ENCODE data around the genes MSANTD2, PATE1, HYLS1 and ST3GAL4.

DNA sequence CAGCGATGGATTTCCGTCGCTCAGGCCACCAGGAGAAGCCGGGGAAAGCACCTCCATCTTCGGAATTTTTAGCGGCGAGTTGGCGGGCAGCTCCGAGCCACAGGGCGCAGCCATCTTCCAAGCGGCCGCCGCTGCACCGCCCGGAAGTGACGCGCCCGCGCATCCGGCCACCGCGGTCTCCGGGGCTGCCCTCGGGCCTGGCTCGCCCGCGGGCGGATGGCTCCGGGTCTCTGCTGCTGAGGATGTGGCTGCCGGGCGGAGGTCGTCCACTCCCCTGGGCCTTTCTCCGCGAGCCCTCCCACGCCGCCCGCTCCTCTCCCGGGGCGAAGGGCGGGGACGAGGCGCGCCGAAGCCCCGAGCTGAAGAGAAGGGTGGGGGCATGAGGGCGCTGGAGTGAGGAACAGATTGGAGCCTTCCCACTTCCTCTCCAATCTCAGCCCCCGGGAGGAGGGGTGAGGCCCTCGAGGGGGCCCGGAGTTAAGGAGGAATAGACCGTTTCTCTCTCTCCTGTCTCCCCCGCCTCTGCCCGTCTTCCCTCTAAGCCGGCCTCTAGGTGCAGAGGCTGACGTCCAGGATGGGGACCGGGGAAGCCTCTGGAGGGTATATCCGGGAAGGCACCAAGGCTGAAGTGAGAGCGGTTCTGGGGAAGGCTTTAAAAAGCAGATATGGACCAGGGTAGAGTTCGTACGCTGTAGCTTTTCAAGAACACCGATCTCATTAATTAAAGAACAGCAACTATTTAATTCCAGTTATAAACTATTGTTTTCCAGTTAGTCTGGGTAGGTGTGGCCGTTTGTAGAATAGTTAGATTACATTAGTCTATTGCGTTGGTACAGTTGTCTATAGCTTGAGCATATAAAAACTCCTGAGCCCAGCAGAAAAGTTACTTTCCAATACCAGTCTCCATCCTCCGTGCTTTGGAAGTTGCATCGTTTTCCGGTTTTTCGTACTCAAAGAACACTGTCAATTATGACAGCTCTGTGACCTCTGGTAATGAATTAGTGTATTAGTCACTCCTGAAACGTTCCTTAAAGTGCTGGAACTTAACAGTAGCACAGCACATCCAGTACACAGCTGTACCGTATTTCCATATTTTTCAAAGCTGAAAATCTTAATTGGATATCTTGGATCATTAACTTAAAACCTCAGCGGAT lies at the start of gene MSANTD2:
TSS of gene MSANTD2 (minus strand) at position 140 of the 1,154 bp plus-strand sequence.
- RAMPAGE, long total RNA, result no peak
- RRBS, result 2% methylated on average over 33 of the region's 69 CpGs

GRCh38 chr11:124863034-124863360 lies 2.2 kb upstream of the ROBO3 start:
- RAMPAGE, long total RNA, result no peak
- RRBS, result 4% methylated on average over 2 of the region's 12 CpGs

DNA sequence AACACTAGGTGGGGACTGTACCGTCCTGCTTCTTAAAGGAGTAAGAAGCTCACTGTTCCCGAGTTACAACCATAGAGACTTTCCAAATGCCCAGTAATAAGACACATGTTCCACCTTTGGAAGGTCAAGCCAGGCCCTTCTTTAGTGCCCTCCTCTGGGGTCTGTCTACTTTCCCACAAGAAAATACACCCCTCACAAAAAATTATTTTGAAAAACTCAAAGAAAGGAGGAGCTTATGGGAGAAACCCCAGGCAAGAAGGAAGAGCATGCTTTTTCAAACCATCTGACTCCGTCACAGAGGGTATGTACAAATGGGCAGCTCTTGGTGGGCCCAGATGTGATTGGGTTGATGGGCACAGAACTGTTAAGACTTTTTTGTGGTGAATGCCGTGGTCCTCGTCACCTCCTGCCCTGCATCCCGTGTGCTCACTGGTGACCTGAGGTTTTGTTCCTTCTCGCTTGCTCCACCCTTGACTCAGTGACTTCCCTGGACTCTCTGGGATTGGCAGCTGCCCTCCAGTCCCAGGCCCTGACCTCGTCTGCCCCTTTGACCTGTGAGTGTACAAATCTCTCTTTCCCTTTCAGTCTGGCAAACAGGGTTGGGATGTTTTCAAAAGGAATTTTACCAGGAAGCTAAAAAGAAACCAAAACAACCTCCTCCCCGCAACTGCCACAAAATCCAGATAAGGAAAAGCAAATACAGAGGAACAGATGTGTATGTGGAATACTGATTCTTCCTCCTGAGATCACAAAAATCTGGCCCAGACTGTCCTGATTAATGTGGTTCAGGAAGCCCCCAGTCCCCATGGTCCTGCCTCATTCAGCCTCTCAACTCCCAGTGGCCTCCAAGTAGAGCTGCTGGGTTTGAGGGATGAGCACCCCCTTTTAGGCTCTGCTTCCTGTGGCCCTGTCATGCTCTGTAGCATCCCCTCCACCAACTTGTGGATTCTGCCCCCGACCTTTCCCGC lies 15.4 kb downstream of the ROBO4 start:
- RAMPAGE, long total RNA, result no peak
- RRBS, result no CpG with 5 or more reads among the region's 11 CpGs

DNA sequence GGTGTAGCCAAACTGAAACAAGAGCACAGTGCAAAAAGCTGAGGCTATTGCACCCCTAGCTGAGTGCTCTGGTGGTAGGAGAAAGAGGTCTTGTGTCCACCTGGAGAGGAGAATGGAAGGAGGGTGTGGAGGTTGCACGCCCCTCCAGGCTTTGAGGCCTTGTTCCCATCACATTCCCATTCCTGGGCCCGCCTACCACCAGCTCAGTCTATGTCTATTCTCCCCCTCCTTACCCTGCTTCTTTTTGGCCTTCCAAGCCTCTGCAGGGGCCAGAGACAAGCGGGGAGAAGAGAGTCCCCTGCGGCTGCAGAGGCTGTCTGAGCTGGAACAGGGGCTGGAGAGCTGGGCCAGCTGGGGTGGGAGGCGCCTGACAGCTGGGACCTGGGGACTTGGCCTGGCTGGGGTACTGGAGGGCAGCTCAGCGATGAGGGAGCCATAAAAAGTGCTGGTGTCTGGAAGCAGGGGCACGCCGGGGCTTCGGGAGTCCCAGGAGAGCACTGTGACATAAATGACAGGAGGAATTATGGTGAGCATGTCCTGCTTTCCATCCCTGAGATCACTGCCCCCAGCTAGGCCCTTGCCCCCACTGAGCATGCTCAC lies 6.5 kb downstream of the ROBO4 start:
- RAMPAGE, long total RNA, result no peak
- RRBS, result no CpG with 5 or more reads among the region's 9 CpGs

DNA sequence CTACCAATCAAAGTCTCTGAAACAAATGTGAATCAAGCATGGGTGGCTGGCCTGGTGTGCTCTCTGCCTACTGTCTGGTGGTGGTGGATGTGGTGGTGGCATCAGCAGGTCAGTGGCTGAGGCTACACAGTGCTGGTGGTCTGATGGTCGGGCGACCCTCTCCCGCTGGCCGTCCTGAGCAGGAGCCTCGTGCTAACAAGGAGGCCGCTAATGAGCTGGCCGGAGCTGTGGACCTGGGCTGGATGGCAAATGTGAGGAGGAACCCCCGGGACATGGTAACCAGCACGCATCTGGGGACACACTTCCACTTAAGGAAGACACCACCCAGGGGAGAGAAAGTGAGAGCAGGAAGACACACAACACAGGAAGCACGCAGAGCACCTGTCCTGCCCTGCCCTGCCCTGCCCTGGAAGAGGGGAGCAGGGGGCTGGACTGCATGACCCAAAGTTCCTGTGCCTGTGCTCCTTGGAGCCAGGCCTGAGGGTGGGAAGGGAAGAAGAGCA lies 23.6 kb downstream of the SLC37A2 start:
- RAMPAGE, long total RNA, result no peak
- RRBS, result 63% methylated on average over 1 of the region's 10 CpGs

GRCh38 chr11:125091244-125091909 lies 20.0 kb downstream of the TMEM218 start:
- RAMPAGE, long total RNA, result no peak
- RRBS, result no CpG with 5 or more reads among the region's 5 CpGs

DNA sequence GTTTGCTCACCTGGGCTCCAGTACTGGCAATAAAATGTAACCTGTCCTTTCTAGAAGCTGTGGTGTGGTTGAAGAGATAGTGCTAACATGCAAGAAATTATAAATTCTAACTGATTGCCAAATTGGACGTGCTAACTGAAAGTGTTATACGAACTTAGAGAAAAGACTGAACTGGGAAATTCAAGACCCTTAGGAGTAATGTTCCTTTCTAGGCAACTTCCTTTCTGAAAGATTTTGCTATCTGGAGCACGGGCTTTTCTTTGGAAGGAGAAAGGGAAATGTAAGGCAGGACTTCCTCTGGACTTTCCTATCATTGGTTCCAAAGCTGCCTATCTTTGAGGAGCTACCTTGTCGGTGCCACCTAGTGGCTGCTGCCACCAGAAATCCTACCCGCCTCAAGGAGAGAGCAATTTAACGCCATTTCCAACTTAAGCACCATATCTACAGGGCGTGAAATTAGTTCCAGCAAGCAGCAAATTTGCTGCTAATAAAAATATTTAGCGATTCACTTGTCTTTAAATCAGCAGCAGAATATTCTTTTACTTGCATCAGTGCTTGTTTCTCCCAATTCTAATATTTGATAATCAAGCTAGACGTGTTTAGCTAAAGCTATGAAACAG lies 12.7 kb upstream of the TMEM218 start:
- RAMPAGE, long total RNA, result no peak
- RRBS, result no CpG with 5 or more reads among the region's 9 CpGs

DNA sequence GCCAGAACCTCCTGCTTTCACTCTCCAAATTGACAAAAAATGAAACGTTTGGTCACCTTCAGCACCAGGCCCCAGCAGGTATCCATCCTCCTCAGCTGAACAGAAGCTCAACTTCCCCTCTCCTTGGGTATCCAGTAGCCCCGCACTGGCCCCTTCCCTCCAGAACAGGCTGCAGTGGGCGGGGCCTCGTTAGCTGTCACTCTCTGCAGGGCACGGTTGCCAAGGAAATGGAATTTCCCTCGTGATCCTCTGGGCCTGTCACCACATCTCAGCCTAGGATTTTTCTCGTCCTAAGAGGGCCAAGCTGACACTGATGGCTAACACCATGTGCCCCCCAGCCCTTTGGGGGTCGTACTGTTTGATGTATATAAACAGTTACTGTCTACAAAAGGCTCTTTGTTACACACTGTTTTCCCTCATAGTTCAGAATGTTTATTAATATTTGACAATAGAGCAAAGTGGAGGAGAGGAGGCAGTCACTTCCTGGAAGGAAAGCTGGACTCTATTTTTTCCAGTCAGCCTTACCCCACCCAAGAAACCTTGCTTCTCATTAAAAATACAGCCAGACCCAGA lies 44.6 kb downstream of the FEZ1 start:
- RAMPAGE, long total RNA, result no peak
- RRBS, result no CpG with 5 or more reads among the region's 8 CpGs

DNA sequence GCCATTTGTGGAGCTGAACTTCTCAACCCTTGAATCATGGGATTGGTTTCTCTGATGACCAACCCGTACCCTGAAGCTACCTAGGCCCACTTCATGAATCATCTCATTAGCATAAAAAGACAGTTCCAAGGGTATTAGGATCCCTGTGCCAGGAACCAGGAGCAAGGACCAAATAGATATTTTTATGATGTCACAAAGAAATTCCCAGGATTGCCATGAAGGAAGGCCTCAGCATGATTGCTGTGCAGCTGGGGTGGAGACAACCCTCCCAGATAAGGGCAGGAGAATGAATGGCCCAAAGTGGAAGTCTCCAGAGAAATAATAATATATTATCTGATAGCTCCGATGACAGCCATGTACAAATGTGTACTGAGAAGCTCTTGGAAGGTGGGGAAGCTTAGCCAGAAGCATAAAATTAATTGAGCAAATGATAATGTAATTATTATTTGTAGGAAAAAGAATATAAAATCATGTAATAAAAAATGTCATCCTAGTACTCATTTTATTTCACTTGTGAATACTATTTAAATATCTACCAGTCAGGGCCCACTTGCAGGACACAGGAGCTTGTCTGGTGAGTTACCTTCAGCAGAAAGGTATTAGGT lies 3.8 kb upstream of the ACRV1 start:
- RAMPAGE, long total RNA, result no peak
- RRBS, result no CpG with 5 or more reads among the region's 2 CpGs

- RAMPAGE, long total RNA, result no peak
- RRBS, result no CpG with 5 or more reads among the region's 3 CpGs
Observed at GRCh38 chr11:125745953-125746544, at the start of gene PATE1. TSS of gene PATE1 (plus strand) at chr11:125746279.

DNA sequence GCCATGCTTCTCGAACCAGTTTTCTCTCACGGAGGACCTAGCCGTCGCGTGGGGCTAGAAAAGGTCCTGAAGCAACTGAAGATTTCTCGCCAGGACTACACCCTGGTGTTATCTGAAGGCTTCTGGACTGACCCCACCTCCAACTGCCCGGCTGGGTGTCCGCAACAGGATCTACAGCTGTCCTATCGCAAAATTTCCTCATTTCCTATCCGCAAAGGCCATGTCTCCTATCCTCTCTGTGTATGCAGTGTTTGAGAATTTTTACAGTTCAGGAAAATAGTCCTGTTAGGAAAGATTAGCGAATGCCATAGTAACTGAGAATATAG lies 13.2 kb upstream of the HYLS1 start:
- RAMPAGE, long total RNA, result no peak
- RRBS, result no CpG with 5 or more reads among the region's 11 CpGs

DNA sequence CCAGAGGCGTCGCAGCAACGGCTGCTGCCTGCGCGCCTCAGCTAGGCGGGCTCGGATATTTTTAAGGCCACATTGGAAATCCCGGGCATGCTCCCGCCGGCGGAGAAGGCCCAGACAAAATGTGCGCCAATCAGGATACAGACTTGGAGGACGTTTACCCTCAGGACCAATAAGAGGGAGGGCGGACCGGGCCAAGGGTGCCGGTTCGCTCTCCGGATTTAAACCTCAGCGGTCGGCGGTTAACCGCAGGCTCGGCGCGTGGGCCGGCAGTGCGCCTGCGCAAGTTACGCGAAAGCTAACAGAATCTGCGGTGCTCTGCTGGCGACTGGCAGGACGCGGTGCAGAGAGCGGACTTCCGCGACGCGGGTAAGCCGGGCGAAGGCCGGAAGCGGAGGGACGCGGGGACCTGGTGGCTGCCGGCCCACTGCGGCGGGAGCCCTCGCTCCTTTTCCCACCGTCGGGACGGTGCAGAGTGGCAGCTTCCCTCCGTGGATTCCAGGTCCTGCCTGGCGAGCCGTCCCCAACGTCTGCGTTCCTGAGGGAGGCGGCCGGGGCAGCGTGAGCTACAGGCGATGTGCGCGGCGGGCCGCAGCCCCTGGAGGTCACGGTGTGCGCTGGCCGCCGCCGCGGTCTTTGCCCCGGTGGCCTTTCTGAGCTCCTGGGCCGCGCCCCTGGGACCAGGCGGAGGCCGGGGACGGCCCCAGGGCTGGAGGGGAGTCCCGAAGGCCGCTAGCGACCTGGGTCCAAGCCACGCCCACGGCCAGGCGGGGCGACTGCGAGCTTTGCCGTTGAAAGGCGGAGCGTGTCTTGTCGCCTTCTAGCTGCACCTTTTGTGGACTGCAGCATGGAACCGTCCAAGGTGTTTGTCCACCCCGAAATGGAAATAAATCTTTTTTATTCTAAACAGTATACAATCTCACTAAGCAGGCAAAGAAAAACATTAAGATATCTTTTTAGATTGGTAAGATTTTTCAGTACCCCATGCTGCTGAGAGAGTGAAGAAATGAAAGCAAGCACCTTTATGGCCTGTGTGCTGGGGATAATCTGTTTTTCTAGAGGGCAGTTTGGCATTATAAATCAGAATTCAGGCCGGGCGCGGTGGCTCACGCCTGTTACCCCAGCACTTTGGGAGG lies at the start of gene HYLS1:
TSS of gene HYLS1 (plus strand) at position 269 of the 1,133 bp plus-strand sequence.
- RAMPAGE, long total RNA, result no peak
- RRBS, result 1% methylated on average over 41 of the region's 95 CpGs

GRCh38 chr11:126355238-126356386 lies at the start of gene ST3GAL4:
TSS of gene ST3GAL4 (plus strand) at chr11:126355686.
- RAMPAGE, long total RNA, result no peak
- RRBS, result 3% methylated on average over 50 of the region's 109 CpGs

DNA sequence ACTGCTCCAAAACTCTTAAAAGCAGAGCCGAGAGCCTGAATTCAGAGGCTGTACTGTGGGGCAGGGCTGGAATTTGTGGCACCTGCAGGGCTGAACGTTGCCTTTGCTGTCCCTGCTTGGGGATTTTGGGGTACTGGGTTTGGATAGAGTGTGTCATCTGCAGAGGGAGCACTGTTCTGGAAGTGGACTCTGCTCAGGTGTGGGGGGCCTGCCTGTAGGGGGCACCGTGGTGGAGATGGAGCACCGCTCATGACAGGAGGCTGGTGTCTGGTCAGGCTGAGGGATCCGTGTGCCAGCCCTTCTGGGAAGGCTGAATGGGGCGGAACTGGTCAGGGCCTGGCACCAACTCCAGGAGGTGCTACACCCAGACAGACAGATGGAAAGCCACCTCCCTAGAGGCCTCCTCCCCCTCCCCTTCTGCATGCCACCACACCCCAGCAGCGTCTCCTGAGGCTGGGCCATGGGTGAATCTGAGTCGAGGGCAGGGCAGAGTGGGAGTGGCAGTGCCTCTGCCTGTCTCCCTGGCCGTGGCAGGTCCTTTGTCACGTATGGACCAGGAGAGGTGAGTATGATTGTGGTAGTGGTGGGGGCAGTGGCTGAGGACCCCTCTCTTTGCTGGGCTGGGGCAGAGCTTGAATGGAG lies 11.5 kb downstream of the ST3GAL4 start:
- RAMPAGE, long total RNA, result no peak
- RRBS, result no CpG with 5 or more reads among the region's 10 CpGs

DNA sequence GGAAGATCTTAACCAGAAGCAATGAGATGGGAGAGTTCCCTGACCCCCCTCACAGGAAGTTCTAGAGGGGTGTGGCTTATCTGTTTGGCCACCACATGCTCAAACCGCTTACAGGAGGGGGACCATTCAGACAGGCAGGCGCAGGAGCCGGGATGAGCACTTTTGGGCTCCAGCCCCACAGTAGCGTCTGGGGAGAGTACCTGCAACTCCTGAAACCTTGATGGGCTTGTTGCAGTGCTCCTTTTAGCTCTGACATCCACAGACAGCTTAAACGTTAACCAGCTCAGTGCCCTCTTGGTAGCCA lies 326.4 kb downstream of the ETS1 start:
- RAMPAGE, long total RNA, result no peak
- RRBS, result no CpG with 5 or more reads among the region's 5 CpGs

DNA sequence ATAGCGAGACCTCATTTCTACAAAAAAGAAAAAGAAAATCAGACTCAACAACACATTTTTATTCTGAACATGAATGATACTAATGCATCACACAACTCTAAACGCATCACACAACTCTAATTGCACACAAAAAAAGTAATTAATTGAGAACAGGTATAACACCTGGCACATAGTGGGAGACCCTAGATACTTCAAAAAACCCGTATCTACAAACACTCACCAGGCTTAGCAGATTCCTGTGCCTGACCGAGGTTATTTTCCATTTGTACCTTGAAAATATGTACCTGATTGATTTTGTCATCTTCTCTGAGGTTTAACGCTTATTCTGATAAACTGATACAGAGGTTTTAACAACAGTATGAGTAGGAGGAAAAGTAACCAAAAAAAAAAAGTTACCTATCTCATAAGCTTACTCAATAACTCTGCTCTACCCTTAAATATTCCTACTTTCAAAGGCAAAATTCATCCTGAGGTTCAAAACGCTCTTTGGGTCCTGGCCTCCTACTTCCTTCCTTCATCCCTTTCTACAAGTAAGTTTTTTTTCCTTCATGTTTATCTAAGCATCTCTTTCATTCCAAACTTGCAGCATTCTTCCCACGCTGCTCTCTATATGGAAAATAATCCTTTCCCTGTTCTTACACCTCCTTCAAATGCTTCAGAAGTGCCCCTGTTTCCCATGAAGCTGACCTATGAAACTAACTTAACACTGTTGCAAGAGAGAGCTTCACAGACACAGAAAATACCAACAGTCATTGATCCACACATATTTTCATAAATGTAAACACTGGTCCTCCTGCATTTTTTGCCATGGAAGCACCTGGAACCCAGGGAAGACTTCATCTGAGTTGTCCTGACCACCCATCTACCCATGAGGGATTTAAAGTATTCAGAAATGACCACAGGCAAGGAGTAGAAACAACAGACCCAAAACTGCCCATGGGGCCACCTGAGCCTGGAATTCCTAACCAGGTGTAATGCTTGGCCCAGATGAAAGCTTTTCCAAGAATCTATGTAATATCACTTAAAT lies 73.2 kb downstream of the ETS1 start:
- RAMPAGE, long total RNA, result no peak
- RRBS, result no CpG with 5 or more reads among the region's 7 CpGs

GRCh38 chr11:128610438-128611854 lies 23.6 kb upstream of the ETS1 start:
- RAMPAGE, long total RNA, result no peak
- RRBS, result no CpG with 5 or more reads among the region's 22 CpGs

DNA sequence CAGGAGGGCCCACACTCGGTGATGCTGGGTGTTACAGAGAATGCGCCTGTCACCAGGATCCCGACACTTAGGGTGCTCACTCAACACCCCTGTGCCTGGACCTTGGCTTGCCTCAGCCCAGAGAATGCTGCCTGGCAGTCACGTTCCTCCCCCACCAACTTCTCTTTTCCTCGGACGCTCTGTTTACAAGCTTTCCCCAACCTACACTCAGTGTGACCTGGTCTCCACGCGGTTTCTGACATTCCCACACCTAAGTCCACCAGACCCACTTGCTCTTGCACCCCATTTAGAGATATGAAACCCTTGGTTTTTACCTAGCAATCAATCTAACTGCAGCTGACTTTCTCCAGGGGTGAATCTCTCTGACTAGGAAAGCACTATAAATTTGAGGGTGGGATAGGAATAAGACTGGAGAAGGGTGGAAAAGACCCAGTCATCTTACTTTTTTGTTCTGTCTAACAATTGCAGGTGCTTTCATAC lies 38.1 kb upstream of the ETS1 start:
- RAMPAGE, long total RNA, result no peak
- RRBS, result no CpG with 5 or more reads among the region's 8 CpGs

DNA sequence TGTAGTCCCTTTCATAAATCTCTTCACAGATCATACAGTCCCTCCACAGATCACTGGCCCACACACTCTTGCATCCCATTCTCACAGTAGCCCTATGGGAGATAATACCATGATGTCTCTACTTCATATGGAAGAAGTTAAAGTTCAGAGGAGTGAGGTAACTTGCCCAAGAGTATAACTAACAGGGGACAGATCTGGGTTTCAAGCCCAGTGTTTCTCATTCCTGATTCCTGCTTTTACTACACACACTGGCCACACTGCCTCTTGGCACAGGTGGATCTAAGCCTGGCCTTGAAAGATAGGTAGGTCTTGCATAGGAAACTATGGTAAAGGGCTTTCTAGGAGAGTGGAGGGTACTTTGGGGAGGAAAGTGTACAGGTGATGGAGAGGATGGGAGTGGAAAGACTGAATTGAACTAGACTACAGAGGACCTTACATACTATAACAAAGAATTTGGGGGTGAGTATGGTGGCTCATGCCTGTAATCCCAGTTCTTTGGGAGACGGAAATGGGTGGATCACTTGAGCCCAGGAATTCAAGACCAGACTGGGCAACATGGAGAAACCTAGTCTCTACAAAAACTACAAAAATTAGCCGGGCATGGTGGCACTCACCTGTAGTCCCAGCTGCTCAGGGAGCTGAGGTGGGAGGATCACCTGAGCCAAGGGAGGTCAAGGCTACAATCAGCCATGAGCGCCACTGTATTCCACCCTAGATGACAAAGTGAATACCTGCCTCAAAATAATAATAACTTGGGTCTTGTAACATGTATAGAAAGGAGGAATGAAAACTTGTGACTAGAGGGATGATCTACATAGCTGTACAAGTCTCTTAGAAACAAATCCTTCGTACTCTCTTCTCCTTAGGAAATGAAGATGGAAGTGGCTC lies 6.5 kb downstream of the FLI1 start:
- RAMPAGE, long total RNA, result no peak
- RRBS, result no CpG with 5 or more reads among the region's 4 CpGs

- RAMPAGE, long total RNA, result no peak
- RRBS, result no CpG with 5 or more reads among the region's 6 CpGs
Observed at GRCh38 chr11:128745945-128746416, 52.1 kb downstream of the FLI1 start.

Measured in hepatocyte (in vitro differentiated cells and primary cell).